Omental fat pad (tissue), 4 donors: Measurements from ENCODE around the gene BARX2.

DNA sequence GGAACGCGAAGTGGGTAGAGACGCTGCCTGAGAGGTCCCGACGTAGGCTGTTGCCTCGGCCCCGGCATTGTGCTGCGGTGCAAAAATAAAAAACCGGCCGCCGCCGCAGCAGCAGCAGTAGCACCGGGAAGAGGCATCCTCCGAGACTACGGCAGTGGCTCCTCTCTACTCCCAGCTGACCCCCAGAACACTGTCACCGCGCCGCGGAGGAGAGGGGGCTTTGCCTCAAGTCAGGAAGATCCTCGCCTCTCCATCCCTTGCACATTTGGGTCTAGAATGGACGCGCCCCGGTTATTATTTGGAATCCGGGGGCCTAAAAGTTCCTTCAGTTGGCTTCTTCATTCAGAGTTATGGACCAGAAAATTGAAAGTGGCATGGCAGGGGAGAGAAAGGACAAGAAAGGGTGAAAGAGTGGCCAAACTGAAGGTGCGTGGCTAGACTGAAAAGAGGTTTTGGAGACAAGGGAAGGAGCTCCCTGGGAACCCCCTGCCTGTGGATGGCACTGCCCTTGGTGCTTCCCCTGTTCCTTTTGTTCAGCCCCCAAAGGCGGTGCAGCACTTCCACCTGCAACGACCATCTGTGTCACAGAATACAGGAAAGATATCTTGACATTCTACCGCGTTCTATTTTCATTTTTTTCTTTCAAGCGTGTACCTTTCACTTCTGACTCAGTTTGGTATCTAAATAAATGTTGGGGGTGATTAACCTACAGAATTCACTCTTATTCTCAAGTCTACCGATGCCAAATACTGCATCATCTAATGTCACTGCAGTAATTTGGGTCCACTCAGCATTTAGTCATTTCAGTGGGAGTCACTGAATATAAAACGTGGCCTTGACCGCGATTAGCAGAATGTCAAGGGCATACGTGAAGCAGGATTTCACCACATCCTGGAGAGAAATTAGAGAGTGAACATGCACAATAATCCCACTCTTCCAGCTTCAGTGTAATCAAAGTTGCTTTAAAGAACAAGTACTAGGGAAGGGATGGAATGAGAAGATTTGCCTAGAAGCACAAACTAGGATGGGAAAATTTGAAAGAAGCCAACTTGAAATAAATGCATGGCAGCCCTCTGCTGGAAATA is 88.0 kb upstream of the ARHGAP32 start:
- PRO-cap: no peak
- RAMPAGE, long total RNA, 4 experiments: no peak in any of the 4 experiments

- PRO-cap: no peak
- RAMPAGE, long total RNA, 4 experiments: no peak in any of the 4 experiments
These were observed 91.1 kb upstream of the ARHGAP32 start for GRCh38 chr11:129283045-129283741.

DNA sequence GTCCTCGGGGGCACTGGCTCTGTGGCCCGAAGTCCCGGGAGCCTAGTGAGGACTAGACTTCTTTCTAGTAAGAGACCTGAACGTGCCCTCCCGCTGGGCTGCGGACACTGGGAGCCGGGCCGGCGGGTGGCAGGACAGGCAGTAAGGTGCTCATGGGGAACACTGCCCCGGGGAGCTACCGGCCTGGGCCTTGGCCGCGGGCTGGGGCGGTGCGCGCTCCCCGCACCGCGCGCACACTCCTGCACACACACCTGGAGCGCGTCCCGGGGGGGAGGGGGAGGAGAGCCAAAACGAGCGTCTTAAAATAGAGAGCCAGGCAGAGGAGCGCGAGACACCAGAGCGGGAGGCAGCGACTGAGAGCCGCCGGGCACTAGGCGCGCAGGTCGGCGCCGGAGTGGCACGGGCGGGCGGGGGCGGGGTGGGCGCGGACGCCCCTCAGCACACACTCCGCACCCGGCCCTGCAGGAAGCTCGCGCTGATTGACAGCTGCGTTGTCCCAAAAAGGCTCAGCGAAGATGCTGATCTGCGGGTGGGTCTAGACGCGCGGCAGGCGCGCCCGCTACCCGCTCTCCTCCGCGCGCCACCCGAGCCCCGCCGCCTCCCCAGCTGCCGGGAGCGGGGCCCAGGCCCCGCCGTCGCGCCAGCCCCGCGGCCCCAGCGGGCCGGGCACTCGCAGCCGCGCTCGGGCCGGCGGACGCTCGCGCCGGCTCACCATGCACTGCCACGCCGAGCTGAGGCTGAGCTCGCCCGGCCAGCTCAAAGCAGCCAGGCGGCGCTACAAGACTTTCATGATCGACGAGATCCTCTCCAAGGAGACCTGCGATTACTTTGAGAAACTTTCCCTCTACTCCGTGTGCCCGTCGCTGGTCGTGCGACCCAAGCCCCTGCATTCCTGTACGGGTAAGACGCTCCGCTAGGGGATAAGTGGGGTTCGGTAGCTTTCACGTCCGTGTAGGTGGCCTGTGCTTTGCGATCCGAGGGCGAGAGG is at the start of gene BARX2:
Gene BARX2, plus strand, starts transcription at position 526 of the 988 bp plus-strand sequence.
- PRO-cap: no peak
- RAMPAGE, long total RNA, 4 experiments: no peak in any of the 4 experiments

GRCh38 chr11:129376311-129376843 is 729 bp downstream of the BARX2 start:
- PRO-cap: no peak
- RAMPAGE, long total RNA, 4 experiments: no peak in any of the 4 experiments

DNA sequence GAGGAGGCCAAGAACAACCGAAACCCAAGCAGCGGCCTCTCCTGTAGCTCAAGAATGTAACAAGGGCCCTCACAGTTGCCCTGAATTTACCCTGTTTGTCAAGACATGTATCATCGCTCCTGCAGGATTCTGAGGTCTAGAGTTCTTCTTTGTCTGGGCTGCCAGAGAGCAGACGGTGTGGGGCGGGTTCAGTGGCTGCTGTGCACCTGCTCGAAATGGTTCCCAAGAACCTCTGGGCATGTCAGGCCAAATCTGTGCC is 83.5 kb downstream of the BARX2 start:
- PRO-cap: no peak
- RAMPAGE, long total RNA, 4 experiments: no peak in any of the 4 experiments

- PRO-cap: no peak
- RAMPAGE, long total RNA, 4 experiments: no peak in any of the 4 experiments
These were observed 9.5 kb downstream of the TMEM45B start for GRCh38 chr11:129824823-129825927.

DNA sequence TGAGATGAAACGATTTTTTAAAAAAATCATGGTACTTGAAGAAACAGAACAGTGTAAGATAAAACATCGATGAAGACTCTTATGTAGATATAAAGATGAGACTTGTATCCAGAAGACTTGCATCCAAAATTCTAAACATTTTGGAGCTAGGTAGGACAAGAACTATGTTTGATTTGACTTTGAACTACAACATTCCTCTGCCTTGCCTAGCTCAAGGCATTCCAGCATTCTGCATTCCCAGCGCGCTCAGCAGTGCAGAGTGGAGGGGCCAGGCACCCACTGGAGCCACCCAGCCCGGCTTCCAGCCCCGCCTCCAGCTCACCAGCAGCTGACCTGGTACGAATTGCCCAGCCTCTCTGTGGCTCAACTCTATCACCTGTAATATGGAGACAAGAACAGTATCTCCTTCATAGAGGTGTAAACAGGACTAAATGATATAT is 28.9 kb downstream of the PRDM10 start:
- PRO-cap: no peak
- RAMPAGE, long total RNA, 4 experiments: no peak in any of the 4 experiments

DNA sequence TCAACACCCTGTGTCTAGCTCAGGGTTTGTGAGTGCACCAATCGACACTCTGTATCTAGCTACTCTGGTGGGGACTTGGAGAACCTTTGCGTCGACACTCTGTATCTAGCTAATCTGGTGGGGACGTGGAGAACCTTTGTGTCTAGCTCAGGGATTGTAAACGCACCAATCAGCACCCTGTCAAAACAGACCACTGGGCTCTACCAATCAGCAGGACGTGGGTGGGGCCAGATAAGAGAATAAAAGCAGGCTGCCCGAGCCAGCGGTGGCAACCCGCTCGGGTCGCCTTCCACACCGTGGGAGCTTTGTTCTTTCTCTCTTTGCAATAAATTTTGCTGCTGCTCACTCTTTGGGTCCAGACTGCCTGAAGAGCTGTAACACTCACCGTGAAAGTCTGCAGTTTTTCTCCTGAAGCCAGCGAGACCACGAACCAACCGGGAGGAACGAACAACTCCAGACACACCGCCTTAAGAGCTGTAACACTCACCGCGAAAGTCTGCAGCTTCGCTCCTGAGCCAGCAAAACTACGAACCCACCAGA is 19.6 kb upstream of the PRDM10 start:
- PRO-cap: no peak
- RAMPAGE, long total RNA, 4 experiments: no peak in any of the 4 experiments

- PRO-cap: no peak
- RAMPAGE, long total RNA, 4 experiments: no peak in any of the 4 experiments
These were observed 35.5 kb upstream of the ST14 start for GRCh38 chr11:130124009-130124624.

DNA sequence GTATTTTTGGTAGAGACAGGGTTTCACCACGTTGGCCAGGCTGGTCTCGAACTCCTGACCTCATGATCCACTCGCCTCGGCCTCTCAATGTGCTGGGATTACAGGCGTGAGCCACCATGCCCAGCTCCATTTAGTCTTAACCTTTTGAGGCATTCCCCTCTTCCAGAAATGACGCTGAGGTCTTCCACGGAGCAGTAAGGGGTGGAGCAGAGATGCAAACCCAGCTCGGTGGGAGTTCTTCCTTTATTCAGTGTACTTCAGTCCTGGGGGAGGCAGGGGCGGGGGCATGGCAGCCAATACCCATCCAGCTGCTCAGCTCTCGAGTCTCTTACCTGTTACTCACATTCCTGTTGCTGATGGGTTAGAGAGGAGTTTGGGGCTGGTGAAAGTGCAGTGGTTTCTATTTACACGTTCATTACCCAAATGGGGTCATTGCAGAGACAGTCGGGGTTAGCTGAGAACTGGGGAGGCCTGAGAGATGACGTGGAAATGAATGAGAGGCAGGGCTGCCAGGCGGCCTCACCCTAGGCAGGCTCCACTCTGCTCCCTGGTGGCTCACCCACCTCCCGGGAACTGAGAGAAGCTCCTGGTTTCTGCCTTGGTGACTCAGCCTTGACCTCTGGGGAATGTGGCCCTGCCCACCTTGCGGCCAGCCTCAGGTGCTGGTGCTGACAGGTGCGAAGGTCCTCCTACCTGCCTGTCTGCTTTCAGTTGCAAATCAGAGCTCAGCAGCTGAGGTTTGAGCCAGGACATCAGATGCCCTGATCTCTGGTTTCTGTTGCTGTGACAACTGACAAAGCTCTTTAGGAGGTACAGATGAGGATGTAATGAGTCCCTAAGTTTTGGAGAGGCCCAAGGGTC is 13.4 kb upstream of the ST14 start:
- PRO-cap: no peak
- RAMPAGE, long total RNA, 4 experiments: no peak in any of the 4 experiments

DNA sequence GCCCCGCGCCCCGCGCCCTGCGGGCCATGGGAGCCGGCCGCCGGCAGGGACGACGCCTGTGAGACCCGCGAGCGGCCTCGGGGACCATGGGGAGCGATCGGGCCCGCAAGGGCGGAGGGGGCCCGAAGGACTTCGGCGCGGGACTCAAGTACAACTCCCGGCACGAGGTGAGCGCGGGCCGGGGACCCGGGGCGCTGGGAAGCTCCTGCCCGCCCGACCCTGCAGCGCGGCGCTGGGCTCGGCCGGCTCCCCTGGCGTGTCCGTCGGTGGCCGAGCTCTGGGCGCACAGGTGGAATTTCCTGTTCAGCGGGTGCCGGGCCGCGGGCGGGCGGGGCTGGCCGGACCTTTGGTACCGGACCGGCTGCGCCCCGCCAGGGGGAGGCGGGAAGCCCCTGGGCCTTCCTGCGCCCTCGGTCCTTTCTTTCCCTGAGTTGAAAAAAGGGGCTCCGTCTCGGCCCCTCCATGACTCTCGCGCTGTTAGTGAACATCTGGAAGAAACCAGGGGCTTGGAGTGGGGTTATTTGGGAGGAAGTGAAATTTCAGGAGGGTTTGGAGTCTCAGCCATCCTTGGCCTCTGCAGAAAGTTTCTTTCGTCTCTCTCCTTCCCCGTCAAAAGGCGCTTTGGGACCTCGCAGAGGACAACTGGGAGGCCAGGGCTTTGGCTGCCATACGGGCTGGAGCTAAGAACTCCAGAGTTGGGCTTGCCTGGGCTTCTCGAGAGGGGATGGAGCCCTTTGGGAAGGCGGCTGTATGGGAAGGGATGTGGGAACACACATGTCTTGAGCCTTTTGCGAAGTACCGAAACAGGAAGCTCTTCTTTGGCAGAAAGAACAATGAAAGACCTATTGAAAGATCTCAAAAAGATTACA is 546 bp downstream of the ST14 start:
- PRO-cap: no peak
- RAMPAGE, long total RNA, 4 experiments: no peak in any of the 4 experiments

- PRO-cap: no peak
- RAMPAGE, long total RNA, 4 experiments: no peak in any of the 4 experiments
These were observed 19.8 kb downstream of the ST14 start for GRCh38 chr11:130179259-130179847.

DNA sequence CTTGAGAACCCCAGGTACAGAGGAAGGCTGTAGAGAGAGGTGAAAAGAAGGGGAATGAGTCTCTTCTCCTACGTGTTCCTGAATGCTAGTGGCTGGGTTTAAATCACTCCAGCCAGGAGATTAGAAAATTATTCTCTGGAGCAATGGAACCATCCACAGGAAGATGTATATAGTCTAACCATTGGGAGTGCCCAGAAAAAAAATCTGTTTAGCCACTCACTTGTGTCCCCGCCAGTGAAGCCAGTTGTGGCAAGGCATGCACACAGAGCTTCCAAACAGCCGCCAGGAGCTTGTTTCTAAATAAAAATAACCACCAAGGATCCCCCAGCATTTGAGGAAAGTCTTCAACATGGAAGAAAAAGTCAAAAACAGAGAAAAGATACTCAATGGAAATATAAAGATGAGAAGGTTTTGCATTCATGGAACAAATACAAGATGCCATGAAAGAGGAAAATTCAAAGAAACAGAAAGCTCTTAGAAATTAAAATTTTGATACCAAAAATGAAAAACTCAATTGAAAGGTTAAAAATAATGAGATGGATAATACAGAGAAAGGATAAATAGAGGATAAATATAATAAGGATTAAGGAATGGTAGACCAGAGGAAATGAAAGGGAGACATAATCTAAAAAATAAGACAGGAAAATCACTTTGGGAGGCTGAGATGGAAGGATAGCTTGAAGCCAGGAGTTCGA is 25.3 kb downstream of the ST14 start:
- PRO-cap: no peak
- RAMPAGE, long total RNA, 4 experiments: no peak in any of the 4 experiments

- PRO-cap: no peak
- RAMPAGE, long total RNA, 4 experiments: no peak in any of the 4 experiments
These were observed 70.8 kb downstream of the ST14 start for GRCh38 chr11:130230060-130231094.

DNA sequence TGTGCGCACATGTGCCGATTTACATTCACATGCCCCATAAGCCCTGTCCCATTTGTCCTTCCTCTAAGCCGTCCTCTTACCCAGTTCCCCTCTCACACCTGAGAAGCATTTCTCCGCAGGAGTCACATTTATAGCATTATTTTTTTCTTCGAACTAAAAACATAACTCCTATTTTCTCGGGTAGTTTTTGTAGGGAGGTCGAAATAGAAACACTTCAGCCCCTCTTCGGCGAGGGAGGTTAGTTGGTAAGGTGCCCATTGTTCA is 359 bp upstream of the ZBTB44 start:
- PRO-cap: no peak
- RAMPAGE, long total RNA, 4 experiments: no peak in any of the 4 experiments

DNA sequence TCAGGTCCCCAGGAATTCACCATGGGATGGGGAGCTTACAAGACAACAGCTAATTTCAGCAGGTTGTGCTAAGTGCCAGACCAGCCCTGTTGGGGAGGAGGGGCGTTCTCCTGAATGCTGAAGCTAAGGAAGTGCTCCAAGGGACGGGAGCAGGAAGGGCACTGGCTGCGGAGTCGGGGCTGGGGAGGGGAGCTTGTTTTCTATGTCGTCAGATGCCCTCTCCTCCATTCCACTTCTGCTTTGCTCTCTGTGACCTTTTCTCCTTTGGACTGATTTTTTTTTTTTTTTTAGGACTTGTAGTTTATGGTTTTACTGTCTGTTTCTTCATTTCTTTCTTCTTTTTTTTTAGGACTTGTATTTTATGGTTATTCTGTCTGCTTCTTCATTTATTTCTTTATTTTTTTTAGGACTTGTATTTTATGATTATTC is 4.6 kb downstream of the ADAMTS15 start:
- PRO-cap: no peak
- RAMPAGE, long total RNA, 4 experiments: no peak in any of the 4 experiments

GRCh38 chr11:130523547-130523982 is 75.1 kb downstream of the ADAMTS15 start:
- PRO-cap: no peak
- RAMPAGE, long total RNA, 4 experiments: no peak in any of the 4 experiments

DNA sequence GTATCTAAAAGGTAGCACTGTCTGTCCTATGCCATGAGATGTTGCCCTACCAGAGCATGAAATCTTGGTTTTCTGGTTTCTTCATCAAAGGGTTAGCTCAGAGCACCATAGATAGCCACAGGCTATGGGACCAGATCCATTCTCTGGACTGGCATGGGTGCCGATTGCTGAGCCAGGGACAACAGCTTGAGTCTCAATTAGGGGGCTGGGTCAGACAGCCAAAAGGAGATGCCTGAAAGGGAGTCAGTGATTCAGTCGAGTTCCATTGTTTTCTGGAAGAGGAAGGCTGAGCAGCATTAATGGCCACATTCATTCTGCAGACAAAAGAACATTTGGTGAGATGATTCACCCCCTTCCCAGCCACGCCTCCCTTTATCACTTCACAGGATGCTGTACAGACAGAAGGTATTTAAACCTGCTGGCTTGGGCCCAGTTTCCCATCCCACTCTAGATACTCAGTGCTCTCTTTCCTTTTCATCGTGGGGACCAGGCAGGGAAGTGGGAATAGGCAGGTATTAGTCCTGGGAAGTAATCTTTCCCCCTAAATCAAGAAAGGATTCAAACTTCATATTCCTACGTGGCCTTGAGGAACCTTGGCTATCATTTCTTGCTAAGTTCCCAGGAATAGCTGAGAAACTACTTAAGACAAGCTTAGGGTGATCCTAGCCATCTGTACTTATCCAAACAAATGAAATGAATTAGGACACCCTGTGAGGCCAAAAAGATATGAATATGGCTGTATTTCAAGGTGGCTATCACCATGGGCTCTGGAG is 132.0 kb downstream of the ADAMTS15 start:
- PRO-cap: no peak
- RAMPAGE, long total RNA, 4 experiments: no peak in any of the 4 experiments

- PRO-cap: no peak
- RAMPAGE, long total RNA, 4 experiments: no peak in any of the 4 experiments
These were observed 227.0 kb downstream of the ADAMTS15 start for GRCh38 chr11:130675219-130676049.

GRCh38 chr11:131910241-131910868 is 539.9 kb downstream of the NTM start:
- PRO-cap: no peak
- RAMPAGE, long total RNA, 4 experiments: no peak in any of the 4 experiments